Keratinocyte (primary cell): ENCODE measurements around the genes LAMB1 and LAMB4.

DNA sequence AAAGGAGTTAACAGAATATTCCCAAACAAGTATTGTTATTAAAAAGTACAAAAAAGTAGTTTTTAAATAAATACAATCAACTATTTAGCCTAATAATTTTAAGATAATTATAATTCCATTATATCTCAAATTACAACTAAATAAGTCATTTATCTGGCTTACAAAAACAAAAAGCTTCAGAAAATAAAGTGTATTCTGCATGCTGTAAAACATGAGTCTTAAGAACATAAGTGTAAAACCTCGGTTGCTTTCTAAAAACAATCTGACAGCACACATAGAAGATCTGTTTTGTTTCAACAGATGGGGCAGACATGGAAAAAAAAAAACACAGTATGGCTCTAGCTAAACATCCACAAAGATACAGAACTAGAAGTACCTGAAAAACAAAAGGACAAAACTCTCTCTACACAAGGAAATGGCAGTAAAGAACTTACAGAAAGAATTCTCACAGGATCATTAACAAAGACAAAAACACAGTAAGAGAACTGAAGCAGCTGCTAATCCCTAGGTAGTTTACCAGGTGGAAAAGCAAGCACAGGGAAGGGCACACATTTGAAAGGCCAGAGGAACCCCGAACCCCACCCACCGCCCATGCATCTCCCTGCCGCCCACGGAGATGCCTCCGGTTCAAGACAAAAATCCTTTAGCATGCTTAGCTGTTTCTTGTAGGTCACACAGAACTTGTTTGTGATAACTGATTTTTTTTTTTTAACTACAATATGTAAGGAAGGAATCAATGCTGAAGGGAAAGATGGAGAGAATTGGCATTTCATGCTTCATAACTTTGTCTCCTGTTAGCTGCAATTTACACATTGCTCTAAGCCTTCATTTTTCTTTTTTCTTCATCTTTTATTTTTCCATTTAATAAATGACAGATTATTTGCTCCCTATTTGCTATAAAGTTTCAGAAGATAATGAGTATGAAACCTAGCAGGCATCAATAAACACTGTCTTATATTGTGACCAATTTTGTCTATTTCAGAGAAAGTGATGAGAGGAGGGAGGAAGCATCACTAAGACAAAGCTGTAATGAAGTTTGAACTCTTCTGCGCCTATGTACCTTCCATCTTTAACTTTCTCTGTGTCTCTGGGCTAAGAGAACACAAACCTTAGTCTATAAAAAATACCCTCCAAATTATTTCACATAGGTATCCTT lies 42.7 kb downstream of the DLD start:
CAGE:
- cytosol, long polyA minus RNA, result no peak
- cytosol, long polyA plus RNA, result no peak
- long polyA plus RNA, result no peak
- nucleus, long polyA minus RNA, result no peak
- nucleus, long polyA plus RNA, result no peak

DNA sequence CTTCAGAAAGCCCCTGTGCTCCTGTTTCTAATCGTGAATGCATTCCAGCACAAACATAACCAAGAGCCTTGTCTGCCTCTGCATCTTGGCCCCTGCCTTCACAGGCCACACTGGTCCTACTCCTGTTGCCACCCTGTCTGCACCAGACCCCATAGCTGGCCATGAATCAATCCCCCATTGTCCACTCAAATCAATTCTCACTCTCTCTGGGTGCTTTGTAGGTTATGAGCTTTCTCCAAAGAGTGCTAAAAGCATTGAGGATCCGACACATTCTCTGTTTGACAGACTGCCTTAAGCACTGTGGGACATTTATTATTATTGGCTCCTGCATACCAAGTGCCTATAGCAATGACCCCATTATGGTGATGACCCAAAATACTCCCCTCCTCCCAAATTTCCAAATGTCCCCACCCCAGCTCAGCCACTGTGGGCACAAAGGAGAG lies 55.5 kb downstream of the LAMB1 start:
CAGE:
- cytosol, long polyA minus RNA, result no peak
- cytosol, long polyA plus RNA, result no peak
- long polyA plus RNA, result no peak
- nucleus, long polyA minus RNA, result no peak
- nucleus, long polyA plus RNA, result no peak

CAGE:
- cytosol, long polyA minus RNA, result start-site peak on the minus strand at chr7:108003138-108003199, 65 reads
- cytosol, long polyA plus RNA, result no peak
- long polyA plus RNA, result start-site peak on the minus strand at chr7:108003128-108003169, 165 and 74 reads in 2 replicates
- nucleus, long polyA minus RNA, result start-site peak on the minus strand at chr7:108002969-108002974, 32 reads; start-site peak on the minus strand at chr7:108003152-108003199, 328 reads
- nucleus, long polyA plus RNA, result start-site peak on the minus strand at chr7:108003136-108003199, 382 and 249 reads in 2 replicates
These were observed at the start of gene LAMB1 for GRCh38 chr7:108002615-108003912. LAMB1 (minus strand) TSS chr7:108003161.

DNA sequence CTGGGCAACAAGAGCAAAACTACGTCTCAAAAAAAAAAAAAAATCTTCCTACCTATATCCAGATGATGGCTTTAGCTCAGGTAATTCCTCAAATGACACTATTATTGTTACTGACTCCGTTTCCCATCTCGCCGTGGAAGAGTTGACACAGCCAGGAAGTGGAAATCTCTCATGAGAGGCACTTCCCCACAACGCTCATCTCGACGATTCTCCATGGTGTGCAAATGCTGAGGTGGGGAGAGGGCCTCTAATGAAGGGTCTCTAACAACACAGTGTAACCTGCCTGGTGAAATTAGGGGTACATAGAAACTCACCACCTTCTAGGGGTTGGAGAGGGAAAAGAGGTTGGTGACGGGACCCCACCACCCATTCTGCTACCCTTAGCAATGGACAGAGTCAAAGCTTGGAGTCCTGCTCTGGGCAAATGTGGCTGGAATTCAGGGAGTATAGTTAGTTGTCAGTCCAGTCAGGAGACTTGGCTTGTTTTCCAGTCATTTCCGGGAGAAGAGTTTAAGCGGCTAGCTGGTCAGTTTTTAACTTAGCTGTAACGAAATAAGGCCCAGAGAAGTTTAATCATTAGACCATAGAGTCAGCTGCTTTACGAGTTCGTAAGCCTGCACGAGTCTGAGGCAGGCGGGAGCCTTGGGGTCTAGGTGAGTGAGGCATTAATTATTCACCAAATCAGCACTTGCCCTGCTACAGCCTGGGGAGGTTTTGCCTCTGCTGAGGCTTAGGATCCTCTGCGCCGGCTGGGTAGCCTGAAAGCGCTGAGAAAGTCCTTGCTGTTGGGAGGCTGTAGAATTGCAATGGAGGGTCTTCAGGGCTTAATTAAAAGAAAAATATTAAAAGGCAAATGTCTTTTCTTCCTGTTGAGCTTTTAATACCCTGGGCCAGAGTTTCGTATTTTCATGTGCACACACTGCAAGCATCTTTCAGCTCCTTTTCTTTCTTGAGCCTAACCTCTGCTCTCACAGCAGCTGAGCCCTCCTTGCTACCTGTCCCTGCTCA lies 1.3 kb upstream of the LAMB1 start:
CAGE:
- cytosol, long polyA minus RNA, result no peak
- cytosol, long polyA plus RNA, result no peak
- long polyA plus RNA, result no peak
- nucleus, long polyA minus RNA, result no peak
- nucleus, long polyA plus RNA, result no peak

DNA sequence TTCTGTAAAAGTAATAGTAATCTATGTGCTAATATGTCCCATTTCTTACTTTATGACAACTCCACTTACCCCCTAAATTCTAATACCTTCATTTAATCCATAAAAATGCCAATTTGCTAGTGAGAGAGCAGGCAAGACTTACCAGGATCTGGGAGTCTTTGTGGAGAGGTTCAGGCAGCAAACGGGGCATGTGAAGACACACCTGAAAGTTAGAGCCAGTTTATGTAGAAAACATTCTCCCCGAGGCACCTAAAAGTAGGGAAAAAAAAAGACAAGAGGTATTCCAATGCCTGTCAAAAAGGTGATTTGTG lies at the start of gene LAMB4:
Gene LAMB4 (minus strand): TSS at position 198 of the 311 bp plus-strand sequence.
CAGE:
- cytosol, long polyA minus RNA, result start-site peak on the minus strand centred at position 194 of the sequence, 65 bp wide, 19 reads
- cytosol, long polyA plus RNA, result no peak
- long polyA plus RNA, result no peak
- nucleus, long polyA minus RNA, result no peak
- nucleus, long polyA plus RNA, result no peak

GRCh38 chr7:108470486-108471215 lies 14.4 kb upstream of the NRCAM start:
CAGE:
- cytosol, long polyA minus RNA, result no peak
- cytosol, long polyA plus RNA, result no peak
- long polyA plus RNA, result no peak
- nucleus, long polyA minus RNA, result no peak
- nucleus, long polyA plus RNA, result no peak

DNA sequence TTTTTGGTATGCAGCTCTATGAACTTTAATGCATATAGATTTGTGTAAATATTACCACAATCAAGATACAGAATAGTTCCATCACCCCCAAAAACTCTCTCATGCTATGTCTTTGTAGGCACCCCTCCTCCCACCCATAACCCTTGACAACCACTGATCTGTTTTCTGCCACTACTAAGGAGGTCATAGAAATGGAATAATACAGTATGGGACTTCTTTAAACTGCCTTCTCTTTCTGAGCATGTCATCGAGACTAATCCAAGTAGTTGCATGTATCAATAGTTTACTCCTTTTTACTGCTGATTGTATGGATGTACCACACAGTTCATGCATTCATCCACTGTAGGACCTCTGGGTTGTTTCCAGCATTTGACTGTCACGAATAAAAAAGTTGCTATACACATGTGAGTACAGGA lies 24.5 kb upstream of the NRCAM start:
CAGE:
- cytosol, long polyA minus RNA, result no peak
- cytosol, long polyA plus RNA, result no peak
- long polyA plus RNA, result no peak
- nucleus, long polyA minus RNA, result no peak
- nucleus, long polyA plus RNA, result no peak

DNA sequence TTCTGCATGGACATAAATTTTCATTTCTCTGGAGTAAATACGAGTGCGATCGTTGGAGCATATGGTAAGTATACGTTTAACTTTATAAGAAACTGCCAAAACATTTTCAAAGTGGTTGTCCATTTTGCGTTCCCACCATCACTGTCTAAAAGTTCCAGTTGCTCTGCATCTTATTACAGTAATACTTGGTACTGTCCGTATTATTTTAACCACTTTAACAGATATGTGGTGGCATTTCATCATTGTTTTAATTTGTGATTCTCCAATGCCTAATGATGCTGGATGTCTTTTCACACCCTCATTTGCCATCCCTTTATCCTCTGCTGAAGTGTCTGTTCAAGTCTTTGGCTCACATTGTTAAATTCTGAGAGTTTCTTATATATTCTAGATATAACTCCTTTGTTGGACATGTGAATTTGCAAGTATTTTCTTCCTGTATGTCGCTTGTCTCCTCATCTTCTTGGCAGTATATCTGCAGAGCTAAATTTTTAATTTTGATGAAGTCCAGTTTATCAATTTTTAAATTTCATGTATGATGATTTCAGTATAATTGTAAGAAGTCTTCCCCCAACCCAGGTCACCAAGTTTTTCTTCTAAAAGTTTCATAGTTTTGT lies 25.1 kb upstream of the NRCAM start:
CAGE:
- cytosol, long polyA minus RNA, result no peak
- cytosol, long polyA plus RNA, result no peak
- long polyA plus RNA, result no peak
- nucleus, long polyA minus RNA, result no peak
- nucleus, long polyA plus RNA, result no peak

DNA sequence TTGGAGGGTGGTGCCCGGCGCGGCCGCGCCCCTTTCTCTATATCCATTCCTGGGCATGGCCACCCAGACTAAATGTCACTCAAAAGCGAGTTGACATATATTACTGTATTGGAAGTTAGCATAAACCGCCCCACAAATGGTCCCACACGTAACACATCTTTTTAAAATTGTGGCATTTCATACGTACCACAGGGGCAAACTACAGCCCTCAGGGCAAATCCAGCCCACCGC lies 586 bp upstream of the PNPLA8 start:
CAGE:
- cytosol, long polyA minus RNA, result no peak
- cytosol, long polyA plus RNA, result no peak
- long polyA plus RNA, result no peak
- nucleus, long polyA minus RNA, result no peak
- nucleus, long polyA plus RNA, result no peak

DNA sequence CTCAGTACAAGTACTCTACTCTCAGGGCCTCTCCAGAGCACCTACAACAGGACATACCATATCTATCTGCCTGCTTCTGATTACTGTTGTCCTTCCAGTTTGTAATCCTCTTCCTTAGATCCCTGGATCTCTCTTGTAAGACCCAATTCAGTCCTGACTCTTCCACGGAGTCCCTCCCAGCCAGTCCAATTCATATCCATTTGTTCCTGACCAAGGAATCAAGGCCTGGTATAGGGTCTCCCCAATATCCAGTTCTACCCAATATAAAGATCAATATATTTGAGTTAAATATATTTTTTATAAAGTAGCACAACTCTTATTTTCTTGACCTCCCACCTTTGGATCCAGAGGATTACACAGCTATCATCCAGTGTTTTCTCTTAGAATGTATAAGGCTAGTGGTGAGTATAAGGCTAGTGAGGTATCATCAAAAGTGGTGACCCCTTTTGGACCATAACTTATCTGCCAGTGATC lies 416.1 kb upstream of the LRRN3 start:
CAGE:
- cytosol, long polyA minus RNA, result no peak
- cytosol, long polyA plus RNA, result no peak
- long polyA plus RNA, result no peak
- nucleus, long polyA minus RNA, result no peak
- nucleus, long polyA plus RNA, result no peak

CAGE:
- cytosol, long polyA minus RNA, result no peak
- cytosol, long polyA plus RNA, result no peak
- long polyA plus RNA, result no peak
- nucleus, long polyA minus RNA, result no peak
- nucleus, long polyA plus RNA, result no peak
These were observed 114.7 kb downstream of the LRRN3 start for GRCh38 chr7:111205400-111206222.

DNA sequence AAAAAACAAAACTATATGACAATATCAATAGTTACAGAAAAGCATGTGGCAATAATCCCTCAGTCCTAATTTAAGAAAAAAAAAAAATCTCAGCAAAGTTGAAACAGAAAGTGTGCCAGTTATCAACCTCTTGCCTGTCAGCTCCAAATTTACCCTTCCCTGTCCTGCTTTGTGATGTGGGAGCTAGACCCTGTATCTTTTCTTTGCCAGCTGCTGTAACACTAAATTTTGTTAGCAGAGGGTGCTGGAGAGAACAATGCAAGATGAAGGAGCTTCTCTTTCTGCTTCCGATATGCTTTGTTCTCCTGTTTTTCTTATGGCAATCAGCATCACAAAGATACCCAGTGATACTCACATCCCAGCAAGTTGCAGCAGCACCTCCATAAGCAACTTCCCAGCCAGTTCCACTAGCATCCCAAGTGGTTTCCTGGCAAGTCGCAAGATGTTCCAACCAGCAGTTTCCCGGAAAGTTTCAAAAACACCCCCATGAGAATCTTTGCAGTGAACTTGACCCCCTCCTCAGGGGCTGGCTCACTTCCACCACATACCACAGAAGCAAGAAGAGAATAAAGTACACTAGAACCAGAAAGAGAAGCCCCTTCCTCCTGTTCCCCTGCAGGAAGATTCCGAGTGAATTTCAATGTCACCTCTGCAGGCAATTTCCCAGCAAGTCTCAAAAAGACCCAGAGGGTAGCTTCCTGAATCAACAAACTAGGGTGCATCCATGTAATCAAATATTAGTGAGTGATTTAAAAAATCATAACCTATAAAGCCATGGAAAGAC lies 148.5 kb downstream of the IMMP2L start:
CAGE:
- cytosol, long polyA minus RNA, result no peak
- cytosol, long polyA plus RNA, result no peak
- long polyA plus RNA, result no peak
- nucleus, long polyA minus RNA, result no peak
- nucleus, long polyA plus RNA, result no peak

DNA sequence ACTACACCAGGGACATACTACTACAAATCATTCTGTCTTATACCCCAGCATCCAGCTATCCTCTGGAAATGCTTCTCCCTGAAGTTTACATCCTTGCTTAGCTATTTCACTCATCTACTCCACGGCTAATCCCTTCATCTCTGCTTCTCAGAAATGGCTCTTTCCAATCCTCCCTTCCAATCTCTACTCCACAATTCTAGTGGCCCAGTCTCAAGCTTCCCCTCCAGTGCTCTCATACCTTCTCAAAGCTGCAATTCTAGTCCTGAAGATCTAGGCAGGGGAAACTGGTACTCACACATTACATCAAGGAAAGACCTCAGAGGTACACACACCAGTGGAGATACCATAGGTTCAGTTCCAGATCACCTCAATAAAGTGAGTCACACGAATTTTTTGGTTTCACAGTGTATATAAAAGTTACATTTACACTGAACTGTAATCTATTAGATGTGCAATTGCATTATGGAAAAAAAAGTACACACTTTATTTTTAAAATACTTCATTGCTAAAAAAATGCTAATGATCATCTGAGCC lies 123.1 kb downstream of the IMMP2L start:
CAGE:
- cytosol, long polyA minus RNA, result no peak
- cytosol, long polyA plus RNA, result no peak
- long polyA plus RNA, result no peak
- nucleus, long polyA minus RNA, result no peak
- nucleus, long polyA plus RNA, result no peak

GRCh38 chr7:111523664-111524151 lies 38.6 kb downstream of the IMMP2L start:
CAGE:
- cytosol, long polyA minus RNA, result no peak
- cytosol, long polyA plus RNA, result no peak
- long polyA plus RNA, result no peak
- nucleus, long polyA minus RNA, result no peak
- nucleus, long polyA plus RNA, result no peak

DNA sequence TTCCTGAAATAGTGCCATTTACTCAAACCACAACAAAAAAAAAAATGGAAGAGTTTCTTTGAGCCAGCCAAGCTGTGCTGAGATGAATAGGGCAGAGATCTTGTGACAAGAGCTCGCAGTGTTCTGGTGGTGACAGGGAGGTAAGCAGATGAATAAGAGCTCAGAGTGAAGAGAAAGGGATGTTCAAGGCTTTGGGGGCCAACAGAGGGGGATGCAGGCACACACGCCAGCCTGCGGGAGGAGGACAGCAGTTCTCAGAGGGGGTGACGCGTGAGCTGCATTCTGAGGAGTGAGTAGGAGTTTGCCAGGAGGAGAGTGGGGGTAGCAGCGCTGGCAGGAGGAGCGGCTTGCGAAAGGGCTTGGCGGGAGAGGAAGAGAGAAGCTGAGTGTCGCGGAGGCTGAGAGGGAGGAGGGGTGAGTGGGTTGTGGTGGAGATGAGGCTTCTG lies 194.5 kb upstream of the IMMP2L start:
CAGE:
- cytosol, long polyA minus RNA, result no peak
- cytosol, long polyA plus RNA, result no peak
- long polyA plus RNA, result no peak
- nucleus, long polyA minus RNA, result no peak
- nucleus, long polyA plus RNA, result no peak

CAGE:
- cytosol, long polyA minus RNA, result no peak
- cytosol, long polyA plus RNA, result no peak
- long polyA plus RNA, result no peak
- nucleus, long polyA minus RNA, result no peak
- nucleus, long polyA plus RNA, result no peak
These were observed 255.8 kb upstream of the IMMP2L start for GRCh38 chr7:111817951-111818536.

GRCh38 chr7:112045076-112045686 lies 161.0 kb downstream of the DOCK4 start:
CAGE:
- cytosol, long polyA minus RNA, result no peak
- cytosol, long polyA plus RNA, result no peak
- long polyA plus RNA, result no peak
- nucleus, long polyA minus RNA, result no peak
- nucleus, long polyA plus RNA, result no peak

DNA sequence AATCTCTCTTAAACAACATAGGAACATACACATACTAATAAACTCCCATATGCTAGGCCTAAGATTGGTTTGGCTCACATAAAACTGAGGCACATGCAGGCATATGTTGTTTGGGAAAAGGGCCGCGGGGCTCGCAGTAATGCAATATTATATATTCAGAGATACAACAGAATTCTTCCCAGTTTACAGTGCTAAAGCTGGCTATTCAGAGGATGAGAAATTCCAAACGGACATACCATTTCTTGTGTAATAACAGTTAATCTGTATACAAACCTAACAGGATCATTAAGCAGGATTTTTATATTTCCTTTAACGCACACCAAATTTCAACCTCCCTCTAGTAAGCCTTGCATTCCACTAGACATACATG lies 60.9 kb downstream of the DOCK4 start:
CAGE:
- cytosol, long polyA minus RNA, result no peak
- cytosol, long polyA plus RNA, result no peak
- long polyA plus RNA, result no peak
- nucleus, long polyA minus RNA, result no peak
- nucleus, long polyA plus RNA, result no peak

CAGE:
- cytosol, long polyA minus RNA, result no peak
- cytosol, long polyA plus RNA, result no peak
- long polyA plus RNA, result no peak
- nucleus, long polyA minus RNA, result no peak
- nucleus, long polyA plus RNA, result no peak
These were observed 44.0 kb downstream of the DOCK4 start for GRCh38 chr7:112162068-112162769.

CAGE:
- cytosol, long polyA minus RNA, result no peak
- cytosol, long polyA plus RNA, result no peak
- long polyA plus RNA, result no peak
- nucleus, long polyA minus RNA, result no peak
- nucleus, long polyA plus RNA, result no peak
These were observed 4.9 kb downstream of the ZNF277 start for GRCh38 chr7:112211317-112211809.